Pulmonary artery (tissue), 1 donor: ENCODE results near the genes EN2 and LMBR1.

DNA sequence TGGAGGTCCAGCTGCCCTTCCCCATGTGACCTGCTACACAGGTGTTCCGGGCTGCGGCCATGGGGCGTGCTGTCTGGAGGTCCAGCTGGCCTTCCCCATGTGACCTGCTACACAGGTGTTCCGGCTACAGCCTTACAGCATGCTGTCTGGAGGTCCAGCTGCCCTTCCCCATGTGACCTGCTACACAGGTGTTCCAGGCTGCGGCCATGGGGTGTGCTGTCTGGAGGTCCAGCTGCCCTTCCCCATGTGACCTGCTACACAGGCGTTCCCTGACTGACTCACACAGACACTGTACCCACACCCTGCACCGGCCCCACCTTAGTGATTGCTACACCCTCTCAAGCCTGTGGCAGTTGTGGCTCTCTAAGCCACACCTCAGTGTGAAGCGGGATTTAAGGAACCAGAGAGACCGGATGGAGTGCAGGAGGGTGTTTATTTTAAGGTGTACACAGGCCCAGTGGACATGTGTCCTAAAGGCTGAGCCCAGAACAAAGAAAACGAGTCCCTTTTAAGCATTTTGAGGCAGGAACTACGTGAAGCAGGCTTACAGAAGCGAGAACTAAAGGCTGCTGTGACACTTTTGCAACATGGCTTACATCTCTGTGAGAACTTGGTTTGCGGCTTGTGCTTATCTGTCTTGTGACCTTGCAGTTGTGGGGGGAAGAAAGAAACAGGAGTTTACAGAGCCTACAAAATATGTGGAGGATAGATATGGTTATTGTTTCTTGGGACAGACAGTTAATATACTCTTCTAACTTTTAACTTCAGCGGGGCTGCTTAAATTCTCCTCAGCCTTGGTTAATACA lies 326.4 kb downstream of the PAXIP1 start:
- PRO-cap = no peak

DNA sequence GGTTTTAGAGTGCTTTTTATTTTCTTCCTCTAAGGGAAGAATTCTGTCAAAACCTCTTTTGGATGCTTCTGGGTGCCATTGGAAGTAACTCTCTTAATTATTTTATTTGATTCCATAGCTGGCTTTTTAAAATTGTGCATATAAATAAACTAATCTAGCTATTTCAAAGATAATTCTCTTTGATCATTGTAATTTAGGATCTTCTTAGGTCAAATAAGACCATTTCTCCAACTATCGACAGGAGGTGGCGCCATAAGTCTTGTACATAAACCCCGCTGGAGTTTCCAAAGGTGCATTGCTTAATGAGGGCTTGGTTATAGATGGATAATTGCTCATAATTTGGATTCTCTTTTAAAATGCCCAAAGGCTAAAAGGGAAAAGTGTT lies 75.5 kb downstream of the PAXIP1 start:
- PRO-cap = no peak

GRCh38 chr7:155213764-155214312 lies 83.8 kb upstream of the INSIG1 start:
- PRO-cap = no peak

DNA sequence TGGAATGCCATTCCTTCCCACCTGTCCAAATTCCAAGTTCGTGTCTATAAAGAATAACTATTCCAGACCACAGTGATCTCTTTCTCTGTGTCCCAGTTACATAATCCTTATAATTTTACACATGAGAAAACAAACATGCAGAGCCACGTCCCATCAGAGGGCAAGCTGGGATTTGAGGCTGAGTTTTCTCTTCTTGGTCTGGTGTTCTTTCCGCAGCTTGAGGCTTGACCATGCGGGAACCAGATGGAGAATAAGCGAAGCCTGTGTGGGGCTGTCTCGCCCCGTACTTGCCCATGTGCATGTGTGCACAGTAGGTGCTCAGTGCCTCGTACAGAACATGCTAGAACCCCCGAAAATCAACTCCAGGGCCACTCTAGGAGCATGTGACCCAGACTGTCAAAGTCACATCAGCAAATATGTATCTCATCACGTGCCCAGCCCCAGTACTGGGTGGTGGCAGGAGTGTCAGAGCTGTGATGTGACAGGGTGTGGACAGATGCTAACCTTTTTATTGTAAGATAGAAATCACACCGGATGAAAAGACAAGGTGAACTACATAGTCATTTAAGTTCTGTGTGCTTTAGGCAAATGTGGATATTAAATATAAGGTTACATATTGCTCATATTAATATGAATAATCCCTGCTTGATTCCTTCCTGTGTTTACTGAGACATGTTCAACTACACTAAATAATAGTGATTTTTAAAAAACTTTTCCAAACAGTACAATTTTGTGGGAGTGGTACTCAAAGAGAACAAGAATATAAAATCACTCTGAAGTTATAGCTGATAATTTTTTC lies 3.2 kb downstream of the INSIG1 start:
- PRO-cap = no peak

GRCh38 chr7:155308236-155308685 lies 10.6 kb downstream of the INSIG1 start:
- PRO-cap = no peak

DNA sequence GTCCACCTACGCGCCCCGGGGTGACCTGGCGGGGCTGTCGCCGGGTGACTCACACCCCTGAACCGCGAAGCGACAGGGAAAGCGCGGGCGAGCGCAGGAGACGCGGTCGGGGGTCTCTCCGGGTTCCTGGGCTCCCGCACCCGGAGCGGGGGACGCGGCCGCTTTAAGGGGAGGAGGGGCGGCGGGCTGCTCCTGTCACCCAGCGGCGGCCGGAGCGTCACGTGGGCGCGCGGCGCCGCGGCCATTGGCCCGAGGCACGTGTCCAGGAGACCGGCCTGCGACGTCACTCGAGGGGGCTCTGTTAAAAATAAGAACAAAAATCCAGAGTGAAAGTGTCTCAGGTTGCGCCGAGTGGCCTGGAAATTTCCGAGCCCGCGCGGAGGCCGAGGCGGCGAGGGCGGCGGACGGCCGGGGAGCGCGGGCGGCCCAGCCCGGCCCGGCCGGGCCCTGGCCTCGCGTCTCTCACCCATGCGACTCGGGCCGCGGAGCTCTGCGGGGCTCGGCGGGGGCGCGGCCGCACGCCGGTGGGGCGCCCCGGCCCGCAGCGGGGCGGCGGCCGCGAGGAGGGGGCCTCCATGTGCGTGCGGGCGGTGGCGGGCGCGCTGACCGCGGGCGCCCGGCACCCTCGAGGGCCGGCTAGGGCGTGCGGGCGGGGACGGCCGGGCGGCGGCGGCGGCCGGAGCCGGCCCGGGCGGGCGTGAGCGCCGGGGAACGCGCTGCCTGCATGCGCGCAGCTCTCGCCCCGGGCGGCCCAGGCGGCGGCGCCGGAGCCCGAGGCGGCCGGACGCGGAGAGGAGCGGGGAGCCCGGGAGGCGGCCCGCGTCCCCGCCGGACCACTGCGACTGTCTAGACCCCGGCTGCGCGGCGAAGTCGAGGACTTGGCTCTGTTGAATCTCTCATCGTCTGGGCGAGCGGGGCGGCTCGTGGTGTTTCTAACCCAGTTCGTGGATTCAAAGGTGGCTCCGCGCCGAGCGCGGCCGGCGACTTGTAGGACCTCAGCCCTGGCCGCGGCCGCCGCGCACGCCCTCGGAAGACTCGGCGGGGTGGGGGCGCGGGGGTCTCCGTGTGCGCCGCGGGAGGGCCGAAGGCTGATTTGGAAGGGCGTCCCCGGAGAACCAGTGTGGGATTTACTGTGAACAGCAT lies at the start of gene EN2:
TSS of gene EN2 (plus strand) at position 893 of the 1,143 bp plus-strand sequence.
- PRO-cap = no peak

GRCh38 chr7:155730077-155730771 lies 82.0 kb downstream of the SHH start:
- PRO-cap = no peak

DNA sequence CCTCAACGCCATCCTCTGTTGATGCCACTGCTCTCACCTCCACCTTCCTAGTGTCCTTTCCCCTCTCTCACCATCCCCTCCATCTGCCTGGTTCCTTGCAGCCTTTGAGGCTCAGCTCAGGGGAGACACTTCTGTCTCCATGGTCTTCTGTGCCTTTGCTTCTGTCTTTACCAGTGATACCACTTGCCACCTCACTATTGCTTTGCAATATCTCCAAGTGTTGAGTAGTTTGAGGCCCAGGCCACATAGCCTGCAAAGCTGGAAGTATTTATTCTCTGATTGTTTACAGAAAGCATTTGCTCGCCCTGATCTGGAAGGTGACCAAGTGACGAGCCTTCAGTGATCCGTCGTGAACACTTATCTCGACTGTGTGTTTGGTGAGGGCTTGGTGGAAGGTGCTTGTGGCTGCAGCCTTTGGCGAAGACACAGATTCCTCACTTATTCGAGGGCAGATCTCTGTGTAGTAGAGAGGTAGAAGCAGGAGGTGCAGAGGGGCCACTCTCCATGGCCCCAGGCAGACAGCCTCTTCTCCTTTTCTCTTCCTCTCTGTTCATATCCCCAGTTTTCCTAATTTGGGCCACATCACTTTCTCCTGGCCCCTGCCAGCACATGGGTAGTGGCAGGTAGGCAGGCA lies 105.0 kb upstream of the SHH start:
- PRO-cap = no peak

DNA sequence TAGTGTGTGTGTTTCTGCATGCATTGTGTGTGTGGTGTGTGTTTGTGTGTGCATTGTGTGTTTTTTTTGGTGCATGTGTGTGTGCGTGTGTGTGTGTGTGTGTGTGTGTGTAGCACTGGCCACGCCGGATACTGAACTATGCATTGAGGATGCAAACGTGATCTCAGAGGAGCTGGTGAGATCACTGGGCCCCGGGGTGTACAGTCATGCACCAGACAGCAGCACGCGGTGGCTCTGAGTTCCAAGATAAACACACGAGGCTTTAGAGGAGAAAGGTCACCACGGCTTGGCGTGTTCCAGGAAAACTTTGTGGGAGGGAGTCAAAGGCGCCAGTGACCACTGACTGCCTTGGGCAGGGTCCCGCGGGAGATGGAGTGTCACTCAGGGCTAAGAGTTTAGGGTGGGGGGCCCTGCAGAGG lies 106.7 kb upstream of the SHH start:
- PRO-cap = no peak

- PRO-cap = no peak
These were observed 147.7 kb upstream of the SHH start for GRCh38 chr7:155959818-155960465.

- PRO-cap = no peak
These were observed 150.1 kb upstream of the SHH start for GRCh38 chr7:155962240-155962843.

- PRO-cap = no peak
These were observed 33.5 kb downstream of the RNF32 start for GRCh38 chr7:156673785-156674745.

DNA sequence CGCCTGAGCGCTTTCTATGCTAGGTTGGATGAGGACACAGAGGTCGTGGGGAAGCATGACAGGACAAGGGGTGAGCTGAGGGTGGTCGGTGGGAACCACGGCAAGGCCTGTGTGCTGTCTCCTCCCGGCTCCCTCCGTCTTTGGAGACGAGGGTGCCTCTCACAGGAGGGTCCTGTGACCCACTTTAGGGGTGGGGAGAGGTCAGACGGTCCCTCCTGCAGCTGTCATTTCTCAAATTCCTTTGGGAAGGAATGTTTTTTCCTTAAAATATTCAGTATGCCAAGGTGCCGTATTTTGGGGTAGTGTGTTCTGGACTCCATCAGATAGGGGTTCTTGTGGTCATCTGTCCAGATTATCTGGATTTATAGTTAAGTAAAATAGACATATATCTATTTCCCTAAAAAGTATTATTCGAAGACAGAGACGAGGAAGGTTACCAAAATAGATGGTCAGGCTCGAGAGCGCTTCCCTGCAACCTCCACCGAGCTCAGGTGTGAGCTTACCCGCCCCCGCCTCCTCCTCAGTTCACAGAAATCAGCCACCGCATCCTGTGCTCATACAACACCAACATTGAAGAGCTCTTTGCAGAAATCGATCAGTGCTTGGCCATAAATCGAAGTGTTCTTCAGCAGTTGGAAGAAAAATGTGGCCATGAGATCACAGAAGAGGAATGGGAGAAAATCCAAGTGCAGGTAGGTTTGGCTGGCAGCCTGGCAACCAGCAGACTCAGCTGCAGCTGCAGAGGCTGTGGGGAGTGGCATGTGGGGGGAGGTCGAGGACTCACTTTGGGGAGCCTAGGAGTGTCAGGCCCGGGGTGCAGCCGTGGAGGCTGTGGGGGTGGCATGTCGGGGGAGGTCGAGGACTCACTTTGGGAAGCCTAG lies 34.8 kb downstream of the RNF32 start:
- PRO-cap = no peak

GRCh38 chr7:156842269-156842809 lies 50.6 kb downstream of the LMBR1 start:
- PRO-cap = no peak

GRCh38 chr7:156861784-156862302 lies 31.1 kb downstream of the LMBR1 start:
- PRO-cap = no peak

DNA sequence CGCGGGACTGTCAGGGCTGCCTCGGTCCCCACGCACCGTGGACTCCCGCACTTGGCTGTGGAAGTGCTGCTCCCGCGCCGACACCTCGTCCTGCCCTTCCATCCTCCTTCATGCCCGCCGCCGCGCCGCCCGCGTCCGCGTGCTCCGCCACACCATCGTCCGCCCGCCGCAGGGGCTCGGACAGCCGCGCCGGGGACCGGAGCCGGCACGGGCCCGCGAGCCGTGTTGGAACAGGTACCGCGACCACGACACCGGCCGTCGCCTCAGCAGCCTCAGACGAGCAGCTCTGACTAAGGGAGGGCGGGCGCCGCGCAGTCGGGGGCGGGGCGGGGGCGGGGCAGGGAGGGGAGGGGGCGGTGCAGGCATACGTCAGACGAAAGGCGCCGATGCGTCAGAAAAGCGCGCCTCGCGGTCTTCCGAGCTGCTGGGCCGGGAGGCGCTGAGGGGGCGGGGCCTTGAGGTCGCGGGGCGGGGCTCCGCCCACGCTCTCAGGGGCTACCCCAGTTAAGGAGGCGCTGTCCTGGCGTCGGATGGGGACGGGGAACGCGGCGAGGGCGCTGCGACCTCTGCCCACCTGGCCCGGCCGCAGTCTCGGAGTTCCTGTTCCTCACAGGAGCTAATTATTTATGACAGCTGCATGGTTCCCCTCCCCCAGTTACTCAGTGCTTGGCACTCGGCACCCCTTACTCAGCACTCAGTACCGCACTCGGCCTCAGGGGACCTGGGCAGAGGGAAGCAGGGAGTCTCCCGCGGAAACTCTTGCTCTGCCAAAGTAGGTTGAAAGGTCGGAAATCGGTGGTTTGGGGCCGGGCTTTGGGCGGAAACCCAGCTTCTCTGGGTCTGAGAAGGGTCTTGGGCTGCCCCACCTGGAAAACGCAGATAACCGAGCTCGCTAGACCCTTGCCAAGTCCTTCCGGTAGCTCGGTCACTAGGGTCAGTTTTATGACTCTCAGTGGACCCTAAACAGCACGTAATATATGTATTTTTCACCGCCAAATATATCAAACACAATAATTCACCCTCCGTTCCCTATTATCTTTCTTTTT lies at the start of gene LMBR1:
TSS of gene LMBR1 (minus strand) at position 292 of the 1,046 bp plus-strand sequence.
- PRO-cap = bidirectional peak, plus-strand start at position 526 of the sequence, minus-strand start at position 278 of the sequence; bidirectional peak, plus-strand start at position 715 of the sequence, minus-strand start at position 585 of the sequence

GRCh38 chr7:157000458-157000994 lies 9.9 kb downstream of the MNX1 start:
- PRO-cap = no peak

DNA sequence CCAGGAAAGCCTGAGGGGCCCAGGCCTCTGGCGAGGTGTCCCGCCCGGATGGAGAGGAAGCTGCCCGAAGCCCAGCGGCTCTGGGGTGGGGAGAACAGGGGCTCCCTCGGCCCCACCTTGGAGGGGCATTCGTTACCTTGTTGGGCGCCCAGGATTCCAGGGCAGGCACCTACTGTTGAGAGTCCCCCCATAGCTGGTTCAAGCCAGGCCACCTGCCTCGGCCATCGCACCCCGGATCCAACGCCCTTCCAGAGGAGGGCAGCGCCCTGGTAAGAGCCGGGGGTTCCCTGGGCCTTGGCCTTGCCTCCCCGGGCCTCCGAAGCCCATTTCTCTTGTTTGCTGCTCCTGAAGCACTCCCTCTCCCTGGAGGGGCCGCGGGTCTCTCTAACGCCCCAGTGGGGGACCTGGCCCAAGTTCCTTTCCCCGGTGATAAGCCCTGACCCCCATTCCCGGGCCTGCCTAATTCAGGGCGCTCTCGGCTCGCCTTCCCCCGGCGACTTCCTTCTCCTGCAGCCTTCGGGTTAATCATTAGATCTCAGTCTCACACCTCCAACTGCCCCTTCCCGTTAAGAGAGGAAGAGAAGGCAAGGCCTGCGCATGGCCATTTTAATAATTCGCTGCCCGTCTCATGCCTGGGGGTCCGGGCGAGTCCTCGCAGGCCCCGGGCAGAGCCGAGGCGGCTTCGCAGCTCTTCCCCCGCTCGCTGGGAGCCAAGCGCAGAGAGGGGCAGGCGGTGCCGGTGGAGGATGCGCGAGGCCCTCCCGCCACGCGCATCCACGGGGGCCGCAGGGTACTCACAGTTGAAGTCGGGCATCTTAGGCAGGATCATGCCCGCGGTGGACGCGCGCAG lies 1.4 kb downstream of the MNX1 start:
- PRO-cap = no peak

DNA sequence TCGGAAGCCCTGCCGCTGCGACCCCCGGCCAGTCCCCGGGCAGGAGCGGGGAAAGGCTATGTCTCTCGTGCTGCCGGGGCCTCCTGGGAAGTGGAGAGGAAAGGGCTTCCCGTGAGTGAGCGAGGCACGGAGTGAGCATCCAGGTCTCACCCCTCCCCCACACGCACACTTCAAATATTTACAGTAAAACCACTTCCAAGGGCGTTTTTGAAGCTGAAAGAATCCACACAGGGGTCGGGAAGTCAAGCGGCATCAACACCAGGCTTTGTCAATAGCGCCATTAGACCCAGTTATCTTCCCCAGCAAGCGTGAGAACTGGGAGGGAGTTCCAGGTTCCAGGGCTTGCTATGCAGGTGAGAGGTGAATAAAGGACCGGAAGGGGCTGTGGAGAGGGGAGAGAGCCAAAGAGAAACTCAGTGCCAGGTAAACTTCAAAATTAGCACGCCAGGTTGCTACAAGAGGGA lies 1.2 kb upstream of the MNX1 start:
- PRO-cap = no peak

- PRO-cap = no peak
These were observed 3.5 kb upstream of the MNX1 start for GRCh38 chr7:157013921-157014335.